ENCODE measurements around the genes PSMA4, ADAMTS7 and RASGRF1.

- PRO-cap, result bidirectional peak, plus-strand start at chr15:77419183, minus-strand start at chr15:77418918
These were observed 705 bp downstream of the PEAK1 start for GRCh38 chr15:77419060-77419738.

DNA sequence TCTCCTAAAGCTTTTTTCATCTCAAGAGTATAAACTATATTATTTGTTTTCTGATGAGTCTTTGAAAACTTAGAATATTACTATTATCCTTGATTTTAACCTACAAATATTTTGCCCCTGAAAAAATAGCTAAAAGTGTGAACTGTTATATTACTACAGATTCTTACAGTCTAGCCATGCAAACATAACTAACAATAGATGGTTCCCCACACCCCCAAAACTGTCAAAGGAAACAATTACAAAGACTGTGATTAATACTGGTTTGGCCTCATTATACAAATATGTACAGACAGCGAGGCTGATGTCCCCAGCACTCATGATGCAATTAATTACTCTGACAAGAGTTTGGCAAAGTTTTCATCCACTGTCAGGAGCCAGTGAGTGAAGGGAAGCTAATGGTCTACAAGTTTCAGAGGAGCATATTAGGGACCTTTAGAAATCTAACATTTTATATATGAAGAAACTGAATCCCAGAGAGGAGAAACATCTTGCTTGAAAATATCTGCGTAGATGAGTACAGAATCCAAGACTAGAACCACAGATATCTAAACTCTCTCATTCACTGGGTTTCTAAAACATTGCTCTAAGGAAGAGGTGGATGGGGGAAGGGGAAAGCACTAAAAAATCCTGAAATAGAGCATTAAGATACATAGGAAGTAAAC lies 61.0 kb downstream of the HMG20A start:
- PRO-cap, result no peak

DNA sequence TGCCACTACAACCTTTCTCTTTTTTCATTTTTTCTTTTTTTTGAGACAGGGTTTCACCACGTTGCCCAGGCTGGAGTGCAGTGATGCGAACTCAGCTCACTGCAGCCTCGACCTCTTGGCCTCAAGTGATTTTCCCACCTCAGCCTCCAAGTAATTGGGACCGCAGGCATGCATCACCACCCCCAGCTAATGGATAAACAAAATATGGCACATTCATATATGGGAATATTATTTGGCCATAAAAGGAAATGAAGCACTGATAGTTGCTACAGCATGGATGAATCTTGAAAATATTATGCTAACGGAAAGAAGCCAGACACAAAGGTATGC lies 34.2 kb downstream of the TBC1D2B start:
- PRO-cap, result no peak

DNA sequence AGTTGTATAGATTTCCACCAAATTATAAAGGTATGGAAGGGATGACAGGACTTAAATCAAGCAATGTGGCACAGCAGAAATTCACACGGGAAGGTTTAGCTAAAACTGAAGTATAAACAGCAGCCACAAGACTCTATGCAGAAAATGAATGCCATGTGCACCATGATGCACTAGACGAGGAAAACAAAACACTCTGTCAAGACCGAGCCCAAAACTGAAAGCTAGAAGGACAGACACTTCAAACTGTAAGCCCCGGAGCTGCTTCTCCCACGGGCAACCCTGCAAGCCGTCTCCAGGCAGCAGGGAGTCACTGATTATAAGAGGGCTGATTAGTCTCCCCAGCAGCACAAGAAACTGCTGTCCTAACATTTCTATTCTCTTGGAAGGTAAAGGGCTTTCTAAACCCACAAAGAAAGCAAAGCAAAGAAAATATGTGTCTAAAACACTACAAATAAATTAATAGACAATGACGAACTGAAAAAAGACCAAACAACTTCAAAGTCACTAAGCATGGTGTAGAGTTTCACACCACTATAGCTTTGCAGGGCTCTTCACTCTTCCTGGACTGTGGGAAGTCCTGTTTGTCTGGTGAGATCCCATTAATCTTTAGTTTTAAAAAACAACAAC lies 15.6 kb downstream of the TBC1D2B start:
- PRO-cap, result no peak

DNA sequence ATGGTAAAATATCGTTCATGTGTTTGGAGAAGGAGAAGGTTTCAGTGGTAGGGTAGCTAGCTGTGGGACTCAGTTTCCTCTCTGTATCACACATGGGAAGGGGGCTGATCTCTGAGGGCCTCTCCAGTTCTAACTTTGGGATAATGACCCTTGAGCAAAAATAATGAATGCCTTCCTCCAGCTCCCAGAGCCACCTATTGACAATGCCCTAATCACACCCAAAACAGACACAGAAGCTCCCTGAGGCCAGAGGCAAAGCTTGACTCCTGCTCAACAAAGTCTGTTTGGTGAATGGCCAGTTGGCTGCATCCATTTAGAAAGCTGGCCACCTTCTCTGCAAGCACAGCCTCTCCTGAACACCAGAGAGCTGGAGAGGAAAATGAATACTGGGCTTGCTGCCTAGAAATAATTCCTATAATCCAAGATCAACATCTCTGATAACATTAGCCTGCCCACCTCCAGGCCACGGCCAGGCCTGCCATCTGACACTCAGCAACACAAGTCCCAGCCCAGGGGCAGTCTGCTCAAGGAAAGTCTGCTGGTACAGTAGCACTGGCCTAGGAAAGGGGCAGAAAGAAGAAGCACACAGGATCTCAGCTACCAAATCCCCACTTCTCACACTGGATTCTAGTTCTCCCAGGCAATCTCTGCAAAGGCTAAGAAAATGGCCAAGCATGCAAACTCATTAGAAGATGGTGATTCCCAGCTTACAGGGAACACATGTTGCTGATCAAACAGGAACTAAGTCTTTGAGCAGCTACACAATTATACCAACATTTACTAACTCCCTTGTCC lies 10.2 kb downstream of the TBC1D2B start:
- PRO-cap, result no peak

GRCh38 chr15:78169495-78169984 lies 20.4 kb downstream of the IDH3A start:
- PRO-cap, result no peak

DNA sequence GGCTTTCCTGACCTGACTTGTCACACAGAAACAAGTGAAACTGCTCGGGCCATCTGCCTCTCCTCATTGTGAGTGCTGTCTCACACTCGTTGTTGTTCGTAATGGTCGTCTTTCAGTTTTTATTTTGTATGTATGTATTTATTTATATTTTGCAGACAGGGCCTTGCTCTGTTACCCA lies 24.0 kb downstream of the ACSBG1 start:
- PRO-cap, result no peak

GRCh38 chr15:78540171-78541181 lies at the start of gene PSMA4:
Gene PSMA4, plus strand, starts transcription at chr15:78540444.
- PRO-cap, result bidirectional peak, plus-strand start at chr15:78540459, minus-strand start at chr15:78540355; bidirectional peak, plus-strand start at chr15:78540632, minus-strand start at chr15:78540660; unidirectional peak, minus-strand start at chr15:78541073

DNA sequence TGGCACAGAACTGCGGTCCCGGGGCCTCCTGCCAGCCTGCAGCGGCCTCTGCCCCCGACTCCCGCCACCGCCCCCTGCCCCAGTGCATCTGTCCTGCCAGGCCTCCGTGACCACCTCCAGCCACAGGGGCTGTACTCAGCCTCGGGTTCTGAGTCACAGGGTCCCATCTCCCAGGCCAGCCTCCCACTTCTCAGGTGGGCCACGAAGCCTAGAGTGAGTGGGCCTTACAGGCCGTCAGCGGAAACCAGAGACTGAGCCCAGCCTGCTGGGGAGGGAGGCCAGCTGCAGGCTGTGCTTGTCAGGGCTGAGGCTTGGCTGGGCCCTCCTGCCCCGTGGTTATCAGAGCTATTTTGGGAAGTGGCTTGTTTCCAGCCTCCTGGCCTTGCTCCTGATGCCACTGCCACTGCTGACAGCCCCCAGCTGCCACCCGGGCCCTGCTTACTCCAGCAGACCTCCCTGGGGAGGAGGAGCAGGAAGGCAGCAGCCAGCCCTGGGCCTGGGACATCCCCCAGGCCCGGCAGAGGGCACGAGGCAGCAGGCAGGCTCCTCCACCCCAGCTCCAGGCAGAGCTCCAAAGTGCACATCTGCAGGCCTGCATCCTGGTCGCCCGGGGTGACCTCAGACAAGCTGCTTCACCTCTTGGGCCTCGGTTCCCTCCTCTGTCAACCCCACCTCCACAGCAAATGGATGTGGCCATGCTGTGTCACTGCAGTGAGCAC lies 51.2 kb downstream of the ADAMTS7 start:
- PRO-cap, result no peak

DNA sequence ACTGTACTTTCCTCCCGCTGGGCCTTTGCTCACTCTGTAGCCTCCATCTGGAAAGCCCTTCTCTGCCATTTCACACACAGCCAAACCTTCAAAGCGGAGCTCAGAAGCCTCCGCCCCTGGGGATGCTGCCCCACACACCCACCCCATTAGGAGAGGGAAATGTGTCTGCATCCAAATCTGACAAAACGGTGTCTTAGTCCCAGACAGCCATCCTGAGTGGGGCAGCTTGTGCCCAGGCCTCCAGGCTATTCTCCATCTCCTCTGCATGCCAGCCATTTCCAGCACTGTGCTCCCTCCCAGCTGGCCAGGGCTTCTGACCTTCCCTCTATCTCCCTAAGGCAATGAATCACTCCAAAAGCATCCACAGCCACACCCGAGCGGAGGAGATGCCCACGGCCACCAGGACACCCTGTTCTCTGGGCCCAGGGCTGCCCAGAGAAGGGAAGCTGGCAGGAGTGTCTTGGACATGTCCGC lies 13.0 kb downstream of the ADAMTS7 start:
- PRO-cap, result bidirectional peak, plus-strand start at position 370 of the sequence, minus-strand start at position 286 of the sequence

GRCh38 chr15:78811093-78811843 lies at the start of gene ADAMTS7:
Gene ADAMTS7, minus strand, starts transcription at chr15:78811464.
- PRO-cap, result bidirectional peak, plus-strand start at chr15:78811599, minus-strand start at chr15:78811355

DNA sequence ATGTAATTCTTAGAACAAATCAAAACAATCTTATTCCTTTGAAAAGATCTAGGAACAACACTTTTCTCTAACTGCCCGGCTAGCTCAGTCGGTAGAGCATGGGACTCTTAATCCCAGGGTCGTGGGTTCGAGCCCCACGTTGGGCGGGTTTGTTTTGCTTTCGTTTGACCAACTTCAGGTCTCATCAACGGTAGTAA lies 12.3 kb upstream of the MORF4L1 start:
- PRO-cap, result bidirectional peak, plus-strand start at position 70 of the sequence, minus-strand start outside the sequence

DNA sequence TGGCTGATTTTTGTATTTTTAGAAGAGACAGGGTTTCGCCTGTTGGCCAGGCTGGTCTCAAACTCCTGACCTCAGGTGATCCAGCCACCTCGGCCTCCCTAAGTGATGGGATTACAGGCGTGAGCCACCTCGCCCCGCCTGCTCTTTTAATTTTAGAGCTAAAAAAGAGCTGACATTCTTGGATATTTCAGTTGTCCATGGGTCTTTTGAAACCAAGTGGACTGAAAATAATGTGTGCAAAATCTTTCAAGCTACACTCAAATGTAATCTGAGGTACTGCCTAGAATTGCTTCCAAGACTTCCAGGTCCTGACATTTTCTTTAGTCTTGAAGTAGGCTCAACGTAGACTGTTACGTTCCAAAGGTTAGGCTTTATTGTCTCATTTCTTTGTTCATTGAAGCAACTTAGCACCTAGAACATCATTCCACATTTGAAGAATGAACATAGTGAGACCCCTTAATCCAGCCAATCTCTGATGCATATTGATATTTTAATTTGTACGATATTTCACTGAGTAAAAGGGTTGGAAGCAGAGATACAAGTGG lies 4.7 kb downstream of the MORF4L1 start:
- PRO-cap, result no peak

- PRO-cap, result no peak
These were observed 13.4 kb downstream of the MORF4L1 start for GRCh38 chr15:78886073-78886480.

DNA sequence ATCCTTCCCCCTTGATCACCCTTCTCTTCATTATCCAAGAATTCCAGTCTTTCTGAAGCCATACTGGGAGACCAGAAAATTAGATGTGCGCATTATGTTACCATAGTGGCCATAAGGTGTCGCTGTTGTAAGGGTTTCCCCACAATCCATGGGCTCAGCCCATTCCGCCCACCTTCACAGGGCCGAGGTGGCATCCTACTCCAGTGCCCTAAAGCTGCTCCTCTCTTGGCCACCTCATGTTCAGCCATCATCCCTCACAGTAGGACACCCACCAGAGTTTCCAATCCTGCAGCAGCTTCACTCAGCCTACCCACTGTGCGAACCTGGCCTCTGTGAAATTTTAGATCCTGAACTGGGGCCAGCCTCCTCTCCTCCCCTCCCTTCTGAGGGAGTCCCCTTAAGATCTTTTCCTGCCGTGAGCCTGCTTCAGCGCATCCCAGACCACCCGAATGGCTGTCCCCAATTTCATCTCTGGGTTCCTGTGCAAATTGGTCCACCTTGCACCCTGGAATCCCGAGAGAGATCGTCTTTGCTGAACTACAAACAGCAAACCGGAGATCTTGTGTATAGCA lies 34.9 kb downstream of the CTSH start:
- PRO-cap, result no peak

GRCh38 chr15:79089755-79090939 lies at the start of gene RASGRF1:
Gene RASGRF1, minus strand, starts transcription at chr15:79090780.
- PRO-cap, result no peak

DNA sequence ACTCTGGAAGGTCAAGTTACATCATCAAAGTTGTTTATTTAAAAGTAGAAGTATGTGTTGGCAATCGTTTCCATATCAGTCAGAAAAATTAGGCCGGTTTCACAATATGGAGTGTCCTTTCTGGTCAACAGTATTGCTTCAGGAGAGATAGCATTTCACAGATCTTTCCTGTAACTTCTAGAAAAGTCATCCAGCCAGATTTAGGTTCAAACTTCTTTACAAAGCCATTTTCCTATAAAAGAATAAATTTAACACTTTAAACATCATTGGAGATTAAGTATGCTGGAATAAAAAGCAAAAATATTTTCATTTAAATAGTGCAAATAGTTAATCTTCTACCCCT lies 10.1 kb downstream of the BCL2A1 start:
- PRO-cap, result no peak

DNA sequence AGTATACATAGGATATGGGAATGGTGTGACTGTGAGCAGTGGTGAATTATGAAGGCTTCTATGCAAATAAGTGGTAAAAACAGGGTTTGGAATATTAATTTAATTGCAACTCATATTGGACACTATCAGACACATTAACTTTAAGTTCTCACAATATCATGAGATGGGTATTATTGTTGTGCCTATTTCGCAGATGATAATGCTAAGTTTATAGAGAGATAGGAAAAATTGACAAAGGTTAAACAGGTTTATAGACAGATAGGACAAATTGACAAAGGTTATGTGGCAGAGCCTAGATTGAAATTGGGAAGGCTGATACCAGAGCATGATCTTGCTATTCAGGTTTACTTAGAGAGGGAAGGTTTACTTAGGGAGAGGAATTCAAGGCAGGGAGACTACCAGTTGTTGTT lies 22.7 kb downstream of the ZFAND6 start:
- PRO-cap, result no peak

GRCh38 chr15:80210466-80211035 lies 41.5 kb downstream of the CTXND1 start:
- PRO-cap, result no peak

- PRO-cap, result no peak
These were observed 20.1 kb downstream of the ABHD17C start for GRCh38 chr15:80715107-80715725.